Helper T cell (primary cell): Measurements from ENCODE around the genes RPL28, RFPL4A, ZNF444 and EDDM13.

DNA sequence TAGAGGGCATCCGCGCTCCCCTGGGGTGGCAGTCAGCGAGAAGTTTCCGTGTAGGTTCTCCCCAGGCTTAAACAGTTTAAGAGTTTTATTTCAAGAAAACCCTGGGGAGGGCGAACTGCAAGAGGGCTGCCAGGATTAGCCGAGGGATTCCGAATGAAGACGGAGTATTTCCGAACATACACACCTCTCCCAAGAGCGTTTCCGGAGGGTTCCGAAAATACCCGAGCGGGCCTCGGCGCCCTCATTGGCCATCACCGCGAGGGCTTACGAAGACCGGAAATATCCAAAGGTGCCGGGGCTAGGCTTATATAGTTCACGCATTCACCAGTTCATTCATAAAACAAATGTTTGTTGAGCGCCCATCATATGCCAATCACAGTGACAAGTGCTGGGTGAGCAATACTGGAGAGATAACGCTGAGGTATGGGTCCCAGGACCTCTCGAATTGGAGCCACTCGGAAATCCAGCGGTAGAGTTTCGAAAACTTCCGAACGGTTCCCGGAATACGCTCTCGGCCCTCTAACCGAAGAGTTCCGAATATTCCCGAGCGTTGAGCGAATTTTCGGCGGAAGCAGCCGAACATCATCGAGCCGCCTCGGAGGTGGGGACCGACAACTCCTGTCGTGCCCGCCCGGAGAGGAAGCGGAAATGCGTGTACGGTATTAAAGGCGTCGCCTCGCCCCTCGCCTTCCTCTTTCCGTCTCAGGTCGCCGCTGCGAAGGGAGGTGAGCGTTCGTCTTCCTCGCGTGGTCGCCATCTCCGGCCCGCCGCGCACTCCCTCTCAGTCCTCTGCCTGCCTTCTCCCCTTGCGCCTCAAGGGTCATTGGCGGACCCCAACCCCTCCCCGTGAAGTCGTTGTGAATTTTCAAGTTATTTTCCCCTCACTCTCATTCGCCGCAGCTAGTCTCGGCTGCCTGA is at the start of gene RPL28:
RPL28 (plus strand) TSS at position 692 of the 918 bp plus-strand sequence.
- PRO-cap, 2 experiments: peak in 2 of 2 experiments; most common plus-strand start position 336 of the sequence (in 2); most common minus-strand start position 60 of the sequence (in 1)

- PRO-cap, 2 experiments: peak in 2 of 2 experiments; most common plus-strand start chr19:55386312 (in 1); most common minus-strand start chr19:55386394 (in 2)
These were observed 652 bp downstream of the RPL28 start for GRCh38 chr19:55386159-55387008.

GRCh38 chr19:55440195-55441102 is 2.7 kb downstream of the SHISA7 start:
- PRO-cap, 2 experiments: no peak in any of the 2 experiments

DNA sequence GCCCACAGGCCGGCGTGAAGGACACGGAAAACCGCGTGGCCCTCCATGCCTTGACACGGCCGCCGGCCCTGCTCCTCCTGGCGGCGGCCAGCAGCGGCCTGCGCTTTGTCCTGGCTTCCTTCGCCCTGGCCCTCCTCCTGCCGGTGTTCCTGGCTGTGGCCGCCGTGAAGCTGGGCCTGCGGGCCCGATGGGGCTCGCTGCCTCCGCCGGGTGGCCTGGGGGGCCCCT is 1.3 kb downstream of the NAT14 start:
- PRO-cap, 2 experiments: no peak in any of the 2 experiments

GRCh38 chr19:55490921-55491610 is 2.8 kb downstream of the SSC5D start:
- PRO-cap, 2 experiments: no peak in any of the 2 experiments

DNA sequence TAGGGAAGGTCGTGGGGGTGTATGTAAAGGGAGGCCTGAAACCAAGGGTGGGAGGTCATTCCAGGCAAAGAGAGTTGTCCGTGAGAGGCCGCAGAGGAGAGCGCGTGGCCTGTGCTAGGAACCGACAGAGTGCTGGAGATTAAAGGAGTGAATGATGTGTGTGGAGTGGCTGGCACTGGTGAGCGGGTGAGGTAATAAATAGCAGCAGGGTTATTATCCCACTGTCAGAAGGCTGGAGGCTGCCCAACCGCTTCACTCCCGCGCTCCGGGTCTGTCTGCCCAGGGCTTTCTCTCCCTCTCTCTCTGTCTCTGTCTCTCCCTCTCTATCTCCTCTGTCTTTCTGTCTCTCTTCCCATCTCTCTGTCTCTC is 17.4 kb downstream of the ZNF579 start:
- PRO-cap, 2 experiments: no peak in any of the 2 experiments

GRCh38 chr19:55601071-55601555 is 1.0 kb downstream of the ZNF524 start:
- PRO-cap, 2 experiments: no peak in any of the 2 experiments

GRCh38 chr19:55605861-55607074 is 821 bp downstream of the ZNF865 start:
- PRO-cap, 2 experiments: peak in 1 of 2 experiments; most common plus-strand start chr19:55606144 (in 1); most common minus-strand start chr19:55605994 (in 1)

DNA sequence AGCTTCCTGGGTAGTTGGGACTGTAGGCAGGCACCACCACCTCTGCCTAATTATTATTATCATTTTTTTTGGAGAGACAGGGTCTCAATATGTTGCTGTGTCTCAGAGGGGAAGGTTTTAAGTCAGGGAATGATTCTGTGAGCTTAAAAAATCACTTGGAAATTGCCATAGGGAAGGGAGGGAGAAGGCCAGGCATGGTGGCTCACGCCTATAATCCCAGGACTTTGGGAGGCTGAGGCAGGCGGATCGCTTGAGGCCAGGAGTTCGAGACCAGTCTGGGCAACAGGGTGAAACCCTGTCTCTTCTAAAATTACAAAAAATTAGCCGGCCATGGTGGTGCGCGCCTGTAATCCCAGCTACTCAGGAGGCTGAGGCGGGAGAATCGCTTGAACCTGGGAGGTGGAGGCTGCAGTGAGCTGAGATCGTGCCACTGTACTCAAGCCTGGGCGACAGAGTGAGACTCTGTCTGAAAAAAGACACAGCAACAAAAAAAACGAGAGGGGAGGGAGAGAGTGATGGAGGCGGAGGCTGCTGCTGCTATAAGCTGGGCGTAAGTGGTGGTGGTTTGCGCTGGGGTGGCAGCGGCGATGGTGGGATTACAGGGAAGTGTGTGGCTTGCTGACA is 3.6 kb upstream of the ZNF580 start:
- PRO-cap, 2 experiments: no peak in any of the 2 experiments

- PRO-cap, 2 experiments: no peak in any of the 2 experiments
These were observed 2.5 kb downstream of the U2AF2 start for GRCh38 chr19:55657191-55657809.

DNA sequence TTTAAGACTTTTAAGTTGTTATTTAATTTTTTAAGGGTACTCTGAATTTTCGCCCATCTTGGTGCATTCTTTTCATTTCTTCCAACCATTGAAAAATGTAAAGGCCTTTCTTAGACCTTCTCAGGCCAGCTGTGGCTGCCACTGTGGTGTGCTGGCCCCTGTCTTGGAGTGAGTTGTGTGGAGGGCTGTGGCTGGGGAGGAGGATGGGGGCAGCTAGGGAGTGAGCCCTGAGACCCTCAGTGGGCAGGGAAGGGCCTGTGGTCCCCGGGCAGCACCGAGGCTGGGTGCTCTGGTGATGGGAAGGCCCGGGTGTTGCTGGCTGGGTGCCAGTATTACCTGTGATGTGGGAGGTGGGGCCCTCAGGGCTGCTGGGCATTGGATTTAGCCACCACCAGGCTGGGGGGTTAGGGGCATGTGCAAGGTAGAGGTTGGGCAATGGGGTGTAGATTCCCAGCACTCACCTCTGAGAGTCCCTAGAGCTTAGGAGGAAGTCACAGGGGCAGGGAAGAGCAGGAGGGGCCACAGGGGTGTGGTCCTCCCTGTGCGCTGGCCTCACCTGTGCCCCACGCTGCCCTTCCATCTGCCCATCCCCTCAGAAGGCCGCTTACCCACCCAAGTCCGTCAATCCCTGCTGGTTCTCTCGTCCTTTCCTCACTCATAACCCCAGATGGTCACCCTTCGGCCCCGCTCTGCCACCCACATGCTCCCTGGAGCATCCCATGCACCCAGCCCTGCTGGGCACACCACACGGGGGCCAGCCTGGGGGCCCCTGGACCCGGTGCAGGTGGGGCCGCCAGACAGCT is 12.3 kb downstream of the EPN1 start:
- PRO-cap, 2 experiments: no peak in any of the 2 experiments

- PRO-cap, 2 experiments: no peak in any of the 2 experiments
These were observed at the start of gene RFPL4A for GRCh38 chr19:55758918-55759325. Gene RFPL4A (plus strand): TSS chr19:55759097.

DNA sequence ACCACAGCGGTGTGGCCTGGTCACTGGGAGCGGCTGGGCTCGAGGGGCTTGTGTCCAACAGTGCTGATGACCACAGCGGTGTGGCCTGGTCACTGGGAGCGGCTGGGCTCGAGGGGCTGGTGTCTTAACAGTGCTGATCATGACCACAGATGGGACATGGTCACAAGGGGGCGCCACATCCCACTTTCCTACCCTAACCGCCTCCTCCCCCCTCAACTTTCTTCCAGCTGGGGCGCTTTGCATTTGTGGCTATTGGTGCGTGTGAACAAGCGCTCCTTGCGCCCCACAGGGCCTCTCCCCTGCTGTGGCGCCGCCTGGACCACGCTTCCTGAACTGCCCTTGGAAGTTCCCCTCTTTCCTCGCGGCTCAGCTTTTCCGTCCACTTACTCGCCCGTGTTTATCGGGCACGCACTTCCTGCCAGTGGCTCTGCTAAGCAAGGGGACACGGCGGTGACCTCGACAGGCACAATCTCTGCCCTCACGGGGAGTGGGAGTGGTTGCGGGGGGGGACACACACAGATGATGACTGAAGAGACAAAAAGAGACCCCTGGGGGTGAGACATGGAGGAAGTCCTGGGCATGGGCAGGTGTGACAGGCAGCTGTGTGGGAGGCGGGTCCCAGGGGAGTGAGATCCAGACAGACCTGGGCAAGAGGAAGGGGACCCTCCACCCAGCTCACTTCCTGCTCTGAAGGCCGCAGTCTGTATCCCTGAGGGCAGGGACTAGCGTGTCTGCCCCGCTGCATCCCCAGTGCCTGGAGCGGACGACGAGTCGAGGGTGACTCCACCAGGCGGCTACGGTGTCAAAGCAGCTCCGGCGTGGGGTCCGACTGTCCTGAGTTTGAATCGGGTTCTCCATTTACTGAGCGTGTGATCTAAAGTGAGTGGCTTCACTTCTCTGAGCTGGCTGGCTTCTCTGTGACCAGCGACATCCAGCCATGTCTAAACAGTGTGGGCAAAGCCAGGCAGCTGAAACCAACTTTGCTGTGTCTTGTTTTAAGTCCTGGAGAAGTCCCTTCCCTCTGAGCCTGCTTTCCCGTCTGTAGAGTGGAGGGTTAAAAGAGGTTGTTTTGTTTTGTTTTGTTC is 40.2 kb downstream of the ZNF787 start:
- PRO-cap, 2 experiments: no peak in any of the 2 experiments

DNA sequence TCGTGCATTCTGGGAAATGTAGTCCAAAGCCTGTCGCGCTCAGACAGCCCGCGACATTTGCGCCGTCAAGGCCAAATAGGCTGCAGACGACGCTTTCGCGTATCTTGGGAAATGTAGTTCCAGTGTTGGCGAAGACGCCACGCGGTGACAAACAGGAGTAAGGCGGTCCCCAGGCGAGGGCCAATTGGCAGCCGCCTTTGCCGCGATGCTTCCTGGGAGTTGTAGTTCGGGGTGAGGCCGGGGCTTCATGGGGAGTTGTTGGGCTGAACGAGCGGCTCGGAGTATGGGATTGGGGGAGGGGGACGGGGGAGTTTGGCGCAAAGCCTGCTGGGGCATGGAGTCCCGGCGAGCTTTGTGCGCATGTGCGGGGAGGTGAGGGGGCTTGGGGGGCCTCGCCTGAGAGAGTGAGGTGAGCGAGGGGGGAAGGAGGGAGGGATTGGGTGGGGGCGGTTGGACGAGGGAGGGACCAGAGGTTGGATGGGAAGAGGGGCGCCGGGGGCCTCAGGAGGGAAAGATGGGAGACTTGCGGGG is at the start of gene ZNF444:
ZNF444 (plus strand) TSS at position 339 of the 531 bp plus-strand sequence.
- PRO-cap, 2 experiments: no peak in any of the 2 experiments

DNA sequence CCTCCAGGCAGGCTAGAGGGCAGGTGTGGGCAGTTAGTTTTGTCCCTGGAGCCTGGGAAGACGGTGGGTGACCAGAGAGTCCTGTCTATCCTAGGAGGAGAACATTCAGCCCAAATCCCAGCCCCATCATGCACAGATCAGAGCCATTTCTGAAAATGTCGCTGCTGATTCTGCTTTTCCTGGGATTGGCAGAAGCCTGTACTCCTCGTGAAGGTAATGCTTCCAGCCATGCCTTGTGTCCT is at the start of gene EDDM13:
EDDM13 (plus strand) TSS at position 42 of the 242 bp plus-strand sequence.
- PRO-cap, 2 experiments: no peak in any of the 2 experiments

GRCh38 chr19:56295419-56296594 is 18.8 kb downstream of the ZSCAN5A start:
- PRO-cap, 2 experiments: no peak in any of the 2 experiments

GRCh38 chr19:56301096-56301407 is 13.6 kb downstream of the ZSCAN5A start:
- PRO-cap, 2 experiments: no peak in any of the 2 experiments

GRCh38 chr19:56321861-56322228 is 7.2 kb upstream of the ZSCAN5A start:
- PRO-cap, 2 experiments: no peak in any of the 2 experiments

DNA sequence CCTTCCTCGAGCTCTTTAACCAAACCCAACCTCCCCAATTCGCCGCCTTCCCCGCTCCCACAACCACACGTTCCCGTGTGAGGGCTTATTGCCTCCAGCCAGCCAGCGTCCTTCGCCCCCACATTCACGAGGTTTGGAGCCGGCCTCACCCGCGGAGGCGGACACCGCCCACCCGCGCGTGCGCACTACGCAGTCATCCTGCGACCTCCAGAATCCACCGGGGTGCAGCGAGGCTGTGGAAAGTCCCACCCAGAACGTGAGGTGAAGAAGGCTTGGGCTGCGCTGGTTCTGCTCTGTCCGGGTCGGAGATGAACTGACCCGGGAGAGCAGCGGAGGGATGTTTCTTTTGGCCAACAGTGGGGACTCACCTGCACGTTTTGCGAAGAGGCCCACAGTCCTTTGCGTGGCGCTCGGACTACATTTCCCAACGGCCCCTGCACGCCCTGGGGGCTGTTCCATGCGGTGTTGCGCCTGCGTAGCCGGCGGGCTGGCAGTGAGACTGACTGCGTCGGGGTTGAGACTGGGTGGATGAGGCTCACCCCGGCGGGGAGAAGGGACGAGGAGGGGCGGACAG is 607 bp upstream of the ZNF667 start:
- PRO-cap, 2 experiments: peak in 2 of 2 experiments; most common plus-strand start position 493 of the sequence (in 2); most common minus-strand start position 125 of the sequence (in 1)

- PRO-cap, 2 experiments: no peak in any of the 2 experiments
These were observed 1.2 kb downstream of the ZNF71 start for GRCh38 chr19:56596285-56596686.